ENCODE data around the genes SMIM24, ATCAY and PIAS4.

DNA sequence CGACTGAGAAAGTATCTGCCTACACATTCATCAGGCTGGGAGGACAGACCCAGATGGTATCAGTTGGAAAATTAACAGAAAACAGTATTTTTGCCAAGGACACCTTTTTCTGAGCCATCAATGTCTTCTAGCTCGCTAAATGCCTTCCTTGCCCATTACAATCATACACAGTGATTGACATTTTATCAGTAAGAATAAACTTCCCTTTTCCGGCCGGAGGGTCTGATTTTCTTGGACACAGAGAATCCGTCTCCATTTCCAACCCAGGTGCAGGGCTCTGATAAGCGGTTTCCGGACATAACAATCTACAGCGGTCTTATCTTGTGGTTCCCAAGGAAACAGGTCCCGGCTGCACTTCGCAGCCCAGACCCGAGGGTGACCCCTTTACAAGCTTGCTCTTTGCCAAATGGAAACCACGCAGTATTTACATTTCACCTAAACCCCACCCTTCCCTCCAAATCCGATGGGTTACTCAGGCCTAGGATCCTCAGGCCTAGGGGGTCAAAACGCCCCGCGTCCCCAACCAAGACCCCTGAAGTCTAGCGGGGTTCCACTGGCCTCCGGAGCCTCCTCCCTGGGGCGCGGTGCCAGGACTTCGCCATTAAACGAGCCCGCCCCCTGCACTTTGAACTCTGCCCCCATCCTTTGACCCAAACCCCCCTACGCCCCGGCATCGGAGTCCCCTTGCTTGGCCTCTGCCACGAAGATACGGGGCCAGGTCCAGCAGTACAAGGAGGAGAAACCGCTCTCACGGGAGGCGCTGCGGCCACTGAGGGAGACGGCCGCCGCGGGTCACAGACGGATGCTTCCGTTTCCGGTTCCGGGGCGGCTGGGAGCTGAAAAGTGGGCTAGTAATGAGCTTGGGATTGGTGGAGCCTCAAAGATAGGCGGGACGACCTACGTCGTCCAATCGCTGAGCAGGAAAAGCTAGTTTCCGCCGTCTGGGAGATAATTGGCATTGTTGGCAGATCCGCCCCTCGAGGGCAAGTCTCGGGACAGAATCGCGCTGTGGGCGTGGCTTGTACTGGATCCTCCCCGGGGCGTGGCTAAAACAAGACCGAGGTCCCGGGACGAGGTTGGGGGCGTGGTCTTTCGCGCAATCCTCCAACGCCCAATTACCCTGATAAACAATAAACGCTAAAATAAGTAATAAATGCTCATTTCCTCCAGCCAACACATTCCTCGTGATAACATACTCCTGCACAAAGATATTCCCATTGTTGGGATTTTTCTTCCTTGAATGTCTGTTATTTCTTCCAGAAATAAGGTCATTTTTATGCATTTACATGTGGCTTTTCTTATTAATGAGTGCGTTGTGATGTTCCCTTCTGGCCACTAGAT lies 5.6 kb upstream of the ZNF77 start:
- RAMPAGE, long total RNA = no peak
- RRBS = 2% methylated on average over 11 of the region's 66 CpGs

GRCh38 chr19:2962161-2962627 lies 15.2 kb upstream of the TLE6 start:
- RAMPAGE, long total RNA = no peak
- RRBS = no CpG with 5 or more reads among the region's 9 CpGs

DNA sequence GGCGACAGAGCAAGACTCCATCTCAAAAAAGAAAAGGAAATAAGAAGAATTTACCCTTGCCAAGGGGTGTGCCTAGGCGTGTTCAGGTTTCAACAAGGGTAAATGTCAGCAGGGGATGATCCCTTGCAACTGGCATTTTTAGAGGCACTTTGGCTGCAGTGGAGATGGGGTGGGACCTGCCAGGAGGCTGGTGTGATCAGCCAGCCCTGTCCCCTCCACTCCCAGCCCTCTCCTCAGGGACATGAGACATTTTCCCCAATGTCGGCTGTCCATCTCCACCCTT lies 11.4 kb downstream of the TLE5 start:
- RAMPAGE, long total RNA = no peak
- RRBS = no CpG with 5 or more reads among the region's 3 CpGs

GRCh38 chr19:3055580-3056284 lies 6.6 kb downstream of the TLE5 start:
- RAMPAGE, long total RNA = no peak
- RRBS = 63% methylated on average over 9 of the region's 28 CpGs

GRCh38 chr19:3109869-3110420 lies 15.8 kb downstream of the GNA11 start:
- RAMPAGE, long total RNA = no peak
- RRBS = 93% methylated on average over 13 of the region's 35 CpGs

DNA sequence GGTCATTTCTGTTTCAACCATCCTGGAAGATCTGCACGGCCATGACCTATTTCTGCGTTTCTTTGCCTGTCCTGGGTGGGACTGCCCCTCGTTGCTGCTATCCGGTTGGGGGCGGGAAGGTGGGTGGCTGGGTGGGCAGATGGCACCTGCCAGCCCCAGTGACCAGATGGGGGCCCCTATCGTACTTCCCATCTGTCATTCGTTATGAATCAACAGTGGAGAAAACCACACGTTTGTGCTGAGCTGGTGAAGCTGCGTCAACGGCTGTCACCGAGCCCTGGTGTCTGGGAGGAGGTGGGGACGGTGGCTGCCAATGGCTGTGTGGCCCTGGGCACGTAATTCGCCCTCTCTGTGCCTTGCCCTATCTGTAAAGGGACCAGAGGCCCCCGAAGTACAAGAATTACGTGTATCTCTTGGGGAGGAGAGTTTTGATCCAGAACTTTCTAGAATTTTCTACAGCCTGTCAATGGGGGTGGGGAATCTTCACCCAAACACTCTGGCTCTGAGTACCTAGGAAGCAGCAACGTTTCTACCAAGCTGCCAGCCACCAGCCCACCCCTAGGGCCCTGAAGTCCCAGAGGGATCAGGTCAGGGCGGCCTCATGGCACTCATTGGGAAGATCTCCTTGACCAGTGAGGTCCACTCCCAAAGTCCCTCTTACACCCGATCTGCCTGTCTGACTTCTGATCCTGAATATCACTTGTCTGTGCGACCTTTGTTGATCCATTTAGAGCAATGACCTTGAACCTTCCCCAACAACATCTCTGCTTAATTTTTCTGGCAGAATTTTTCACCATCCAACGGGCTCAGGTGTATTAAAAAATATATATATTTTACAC lies 2.3 kb upstream of the GNA15 start:
- RAMPAGE, long total RNA = no peak
- RRBS = no CpG with 5 or more reads among the region's 21 CpGs

DNA sequence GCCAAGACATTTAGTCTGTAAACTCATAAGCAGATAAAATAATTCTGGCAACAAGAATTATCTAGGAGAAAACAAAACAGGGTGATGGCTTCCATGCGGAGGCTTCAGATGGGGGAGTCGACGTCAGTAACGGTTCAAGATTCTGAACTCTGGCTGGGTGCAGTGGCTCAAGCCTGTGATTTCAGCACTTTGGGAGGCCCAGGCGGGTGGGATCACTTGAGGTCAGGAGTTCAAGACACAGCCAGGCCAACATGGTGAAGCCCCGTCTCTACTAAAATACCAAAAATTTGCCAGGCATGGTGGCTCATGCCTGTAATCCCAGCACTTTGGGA lies 1.3 kb downstream of the GNA15 start:
- RAMPAGE, long total RNA = no peak
- RRBS = no CpG with 5 or more reads among the region's 6 CpGs

DNA sequence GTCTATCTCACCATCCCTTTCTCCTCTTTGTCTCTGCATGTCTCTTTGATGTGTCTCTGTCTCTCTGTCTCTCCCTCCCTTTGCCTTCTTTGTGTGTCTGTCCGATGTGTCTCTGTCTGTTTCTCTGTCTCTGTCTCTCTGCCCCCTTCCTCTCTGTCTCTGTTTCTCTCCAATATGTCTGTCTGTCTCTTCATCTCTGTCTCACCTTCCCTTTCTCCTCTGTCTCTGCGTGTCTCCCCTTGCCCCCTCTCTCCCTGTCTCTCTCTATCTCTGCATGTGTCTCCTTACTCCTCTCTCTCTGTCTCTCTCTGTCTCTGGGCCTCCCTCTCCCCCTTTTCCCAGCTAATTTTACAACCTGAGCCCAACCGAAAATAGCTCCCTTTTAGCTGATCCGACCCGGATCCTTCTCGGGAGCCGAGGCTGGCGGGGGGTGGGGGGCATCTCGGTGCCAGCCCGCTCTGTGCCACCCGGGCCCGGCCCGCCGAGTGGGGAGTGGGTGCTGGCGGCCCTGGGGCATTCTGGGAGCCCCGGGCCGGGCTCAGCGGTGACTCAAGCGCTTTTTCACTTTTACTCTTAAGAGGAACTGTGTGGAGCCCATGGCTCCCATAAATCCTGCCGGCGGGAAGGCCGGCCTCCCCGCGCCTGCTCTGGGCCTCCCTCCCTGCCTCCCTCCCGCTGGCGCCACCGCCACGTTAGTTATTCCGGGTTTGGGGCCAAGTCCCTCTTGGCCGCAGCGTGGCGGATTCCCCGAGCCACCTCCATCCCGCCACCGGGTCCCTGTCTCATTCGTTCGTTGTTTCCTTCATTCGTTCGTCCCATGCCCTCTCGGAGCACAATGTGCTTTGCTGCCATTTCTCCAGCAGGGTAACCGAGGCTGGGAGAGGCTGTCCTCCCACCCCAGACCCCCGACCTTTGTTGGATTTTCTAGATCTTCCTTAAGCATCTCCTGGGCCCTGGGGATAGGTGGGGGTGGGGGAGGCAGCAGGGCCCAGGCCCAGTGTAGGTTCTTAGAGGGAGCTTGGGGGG lies 3.0 kb downstream of the NFIC start:
- RAMPAGE, long total RNA = no peak
- RRBS = 3% methylated on average over 30 of the region's 42 CpGs

DNA sequence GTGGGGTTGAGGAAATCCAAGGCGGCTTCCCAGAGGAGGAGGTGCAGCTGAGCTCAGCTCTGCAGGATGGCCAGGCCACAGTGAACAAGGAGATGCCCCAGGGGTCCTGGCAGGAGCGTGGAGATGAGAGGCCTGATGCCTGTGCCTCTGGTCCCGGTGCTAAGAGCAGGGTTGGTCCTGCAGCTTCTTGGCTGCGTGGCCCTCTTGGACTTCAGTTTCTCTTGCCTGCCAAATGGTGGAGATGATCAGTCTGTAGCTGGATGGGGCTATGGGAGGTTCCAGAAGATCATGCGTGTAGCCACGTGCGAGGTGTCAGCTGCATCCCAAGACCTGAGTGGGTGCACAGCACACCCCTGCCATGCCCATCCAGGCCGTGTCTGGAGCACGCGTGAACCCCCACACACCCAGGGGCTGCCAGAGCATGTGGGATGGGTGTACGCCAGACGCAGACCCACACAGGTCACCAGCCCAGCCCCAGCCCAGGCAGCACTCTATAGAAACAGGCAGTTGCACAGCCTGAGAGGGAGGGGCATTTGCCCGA lies 17.0 kb downstream of the NFIC start:
- RAMPAGE, long total RNA = no peak
- RRBS = no CpG with 5 or more reads among the region's 13 CpGs

DNA sequence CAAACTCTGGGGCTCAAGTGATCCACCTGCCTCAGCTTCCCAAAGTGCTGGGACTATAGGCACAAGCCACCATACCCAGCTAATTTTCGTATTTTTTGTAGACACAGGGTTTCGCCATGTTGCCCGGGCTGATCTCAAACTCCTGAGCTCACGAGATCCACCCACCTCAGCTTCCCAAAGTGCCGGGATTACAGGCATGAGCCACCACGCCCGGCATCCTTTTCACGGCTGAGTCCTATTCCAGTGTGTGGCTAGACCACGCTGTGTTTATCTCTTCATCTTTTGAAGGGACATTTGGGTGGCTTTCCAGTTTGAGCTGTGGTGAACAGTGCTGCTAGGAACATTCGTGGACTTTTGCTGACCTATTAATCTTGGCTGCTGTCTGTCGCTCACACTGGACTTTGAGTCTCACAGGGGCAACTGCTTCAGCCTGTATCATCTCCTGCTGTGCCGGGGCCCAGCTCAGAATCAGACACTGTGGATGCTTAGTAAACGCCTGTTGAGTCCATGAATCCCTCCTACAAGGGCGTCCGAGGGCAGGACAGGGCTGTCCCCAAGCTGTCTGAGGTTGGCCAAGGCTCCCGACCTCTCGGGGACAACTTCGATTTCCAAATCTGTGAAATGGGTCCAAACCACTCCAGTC lies 48.6 kb downstream of the SMIM24 start:
- RAMPAGE, long total RNA = no peak
- RRBS = 96% methylated on average over 2 of the region's 18 CpGs

GRCh38 chr19:3479630-3480349 lies 535 bp downstream of the SMIM24 start:
- RAMPAGE, long total RNA = no peak
- RRBS = no CpG with 5 or more reads among the region's 15 CpGs

- RAMPAGE, long total RNA = no peak
- RRBS = 12% methylated on average over 15 of the region's 35 CpGs
Observed at GRCh38 chr19:3480368-3481305, at the start of gene SMIM24. Gene SMIM24, minus strand, starts transcription at chr19:3480525.

DNA sequence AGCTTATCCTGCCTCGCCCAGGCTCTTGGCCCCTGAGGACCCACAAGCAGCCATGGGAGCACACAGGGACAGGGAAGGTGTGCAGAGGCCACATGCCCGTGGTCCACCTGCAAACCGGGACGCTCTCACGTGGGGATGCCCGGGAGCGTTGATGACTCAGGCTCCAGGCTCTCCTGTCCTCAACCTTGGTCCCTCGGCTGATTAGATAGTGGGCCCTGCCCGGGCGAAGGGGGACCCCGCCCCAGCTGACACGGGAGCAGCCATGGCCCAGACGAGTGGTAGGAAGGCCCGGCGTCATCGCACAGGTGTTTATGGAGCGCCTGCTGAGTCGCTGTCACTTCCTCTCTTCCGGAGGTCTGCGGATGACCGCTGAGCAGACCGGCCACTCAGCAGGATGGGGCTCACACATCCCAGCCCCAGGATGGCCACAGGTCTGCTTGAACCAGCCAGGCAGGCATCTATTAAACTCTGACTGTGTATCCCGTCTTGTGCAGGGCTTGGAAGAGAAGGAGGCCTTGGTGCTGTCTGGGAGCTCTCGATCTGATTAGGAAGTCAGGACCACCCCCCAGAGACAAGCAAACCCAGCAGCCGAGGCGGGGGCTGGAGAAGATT lies 1.5 kb upstream of the SMIM24 start:
- RAMPAGE, long total RNA = no peak
- RRBS = 12% methylated on average over 14 of the region's 26 CpGs

GRCh38 chr19:3577840-3578338 lies 5.1 kb downstream of the HMG20B start:
- RAMPAGE, long total RNA = no peak
- RRBS = 68% methylated on average over 38 of the region's 48 CpGs

DNA sequence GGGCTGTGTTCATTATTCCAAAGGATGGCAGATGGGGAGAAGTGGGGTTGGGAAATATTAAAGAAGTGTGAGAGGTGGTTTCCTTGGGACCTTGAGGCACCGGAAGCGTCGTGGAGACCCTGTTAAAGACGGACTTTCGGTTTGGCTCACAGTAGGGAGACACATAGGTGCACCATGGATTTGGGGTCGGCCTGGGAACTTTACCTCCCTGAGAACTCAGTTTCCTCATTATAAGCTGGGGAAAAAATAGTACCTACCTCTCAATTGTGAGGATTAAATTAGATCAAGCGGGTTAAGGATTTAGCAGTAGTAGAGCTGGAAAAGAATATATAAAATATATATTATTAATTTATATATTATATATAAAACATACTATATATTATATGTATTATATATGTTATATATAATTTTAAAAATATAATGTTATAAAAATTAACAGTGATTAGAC lies 424 bp upstream of the APBA3 start:
- RAMPAGE, long total RNA = no peak
- RRBS = no CpG with 5 or more reads among the region's 7 CpGs

GRCh38 chr19:3785456-3785690 lies 808 bp downstream of the MATK start:
- RAMPAGE, long total RNA = no peak
- RRBS = no CpG with 5 or more reads among the region's 13 CpGs

- RAMPAGE, long total RNA = no peak
- RRBS = 2% methylated on average over 7 of the region's 53 CpGs
Observed at GRCh38 chr19:3880329-3881372, at the start of gene ATCAY. Gene ATCAY, plus strand, starts transcription at chr19:3880685.

DNA sequence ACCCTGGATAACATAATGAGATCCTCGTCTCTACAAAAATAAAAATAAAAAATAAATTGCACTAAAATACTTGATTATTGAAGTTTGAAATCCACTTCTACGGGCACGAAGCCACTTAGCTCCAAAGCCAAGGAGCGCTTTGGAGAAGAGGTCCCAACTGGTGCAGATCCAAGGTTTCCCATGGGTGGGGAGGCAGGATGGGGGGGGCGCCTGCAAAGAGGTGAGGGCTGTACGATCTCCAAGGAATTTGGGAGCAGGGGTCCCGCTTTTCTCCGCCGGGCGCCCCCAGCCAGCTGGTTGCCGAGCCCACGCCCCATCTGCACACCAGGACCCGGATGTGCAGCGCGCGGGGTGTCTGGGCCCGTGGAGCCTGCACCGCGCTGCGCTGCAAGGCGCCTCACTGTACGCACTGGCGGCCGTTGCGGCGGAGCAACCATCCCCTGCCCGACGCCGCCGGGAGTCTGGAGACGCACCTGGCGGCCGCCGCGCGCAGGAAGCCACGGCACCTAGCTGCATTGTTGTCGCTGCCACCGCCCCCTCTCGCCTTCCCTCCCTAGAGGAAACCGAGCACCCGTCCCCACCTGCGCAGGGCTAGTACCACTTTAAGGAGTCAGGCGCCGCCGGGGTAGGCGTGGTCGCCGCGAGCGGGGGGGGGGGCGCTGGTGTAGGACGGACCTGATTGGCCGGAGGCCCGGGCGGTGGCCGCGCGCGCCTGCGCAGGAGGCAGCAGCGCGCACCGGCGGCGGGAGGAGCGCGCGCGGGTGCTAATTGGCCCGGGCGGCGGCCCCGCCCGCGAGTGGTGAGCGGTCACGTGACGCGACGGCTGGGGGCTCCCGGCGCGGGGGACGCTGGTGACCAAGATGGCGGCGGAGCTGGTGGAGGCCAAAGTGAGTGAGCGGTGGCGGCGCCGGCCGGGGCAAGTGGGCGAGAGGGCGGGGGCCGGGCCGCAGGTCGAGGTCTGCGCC lies at the start of gene PIAS4:
PIAS4 (plus strand) TSS at position 836 of the 965 bp plus-strand sequence.
- RAMPAGE, long total RNA = no peak
- RRBS = 2% methylated on average over 55 of the region's 98 CpGs

DNA sequence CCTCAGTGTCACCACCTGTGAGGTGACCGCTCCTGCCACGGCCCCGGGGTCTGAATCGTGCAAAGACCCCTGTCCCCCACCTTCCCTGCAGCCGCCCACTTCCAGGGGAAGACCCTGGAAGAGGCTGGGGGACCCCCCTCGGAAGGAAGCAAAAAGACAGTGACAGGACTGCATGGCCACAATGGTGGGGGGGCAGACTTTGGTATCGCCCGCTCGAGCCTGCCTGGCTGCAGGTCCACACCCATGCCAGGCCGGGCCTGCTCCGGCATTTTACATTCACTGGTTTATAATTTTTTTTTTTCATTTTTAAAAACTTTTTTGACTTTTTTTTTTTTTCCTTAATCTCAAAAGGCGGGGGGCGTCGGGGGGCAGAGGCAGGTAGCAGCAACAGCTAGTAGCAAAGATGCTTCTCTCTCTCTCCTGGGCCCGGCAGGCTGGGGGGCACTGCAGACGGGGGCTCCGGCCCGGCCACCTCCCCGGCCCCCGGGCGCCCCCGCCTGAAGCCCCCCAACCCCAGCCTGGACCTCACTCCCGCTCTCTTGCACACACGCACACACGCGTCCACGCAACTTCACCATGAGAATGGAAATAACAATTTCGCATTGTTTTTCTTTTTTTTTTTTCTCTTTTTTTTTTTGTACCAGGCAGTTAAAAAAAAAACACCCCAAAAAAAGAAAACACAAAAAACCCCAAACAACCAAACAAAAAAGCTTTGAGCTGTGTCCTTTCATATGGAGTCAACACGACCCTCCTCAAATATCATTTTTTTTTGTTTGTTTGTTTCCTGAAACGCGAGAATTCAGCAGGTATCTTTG lies 22.4 kb downstream of the ZBTB7A start:
- RAMPAGE, long total RNA = no peak
- RRBS = 89% methylated on average over 3 of the region's 31 CpGs

- RAMPAGE, long total RNA = no peak
- RRBS = 75% methylated on average over 2 of the region's 26 CpGs
Observed at GRCh38 chr19:4046096-4046939, 20.4 kb downstream of the ZBTB7A start.

Measured in cardiac muscle cell (in vitro differentiated cells and primary cell).